ENCODE data around the gene CYP21A2.

DNA sequence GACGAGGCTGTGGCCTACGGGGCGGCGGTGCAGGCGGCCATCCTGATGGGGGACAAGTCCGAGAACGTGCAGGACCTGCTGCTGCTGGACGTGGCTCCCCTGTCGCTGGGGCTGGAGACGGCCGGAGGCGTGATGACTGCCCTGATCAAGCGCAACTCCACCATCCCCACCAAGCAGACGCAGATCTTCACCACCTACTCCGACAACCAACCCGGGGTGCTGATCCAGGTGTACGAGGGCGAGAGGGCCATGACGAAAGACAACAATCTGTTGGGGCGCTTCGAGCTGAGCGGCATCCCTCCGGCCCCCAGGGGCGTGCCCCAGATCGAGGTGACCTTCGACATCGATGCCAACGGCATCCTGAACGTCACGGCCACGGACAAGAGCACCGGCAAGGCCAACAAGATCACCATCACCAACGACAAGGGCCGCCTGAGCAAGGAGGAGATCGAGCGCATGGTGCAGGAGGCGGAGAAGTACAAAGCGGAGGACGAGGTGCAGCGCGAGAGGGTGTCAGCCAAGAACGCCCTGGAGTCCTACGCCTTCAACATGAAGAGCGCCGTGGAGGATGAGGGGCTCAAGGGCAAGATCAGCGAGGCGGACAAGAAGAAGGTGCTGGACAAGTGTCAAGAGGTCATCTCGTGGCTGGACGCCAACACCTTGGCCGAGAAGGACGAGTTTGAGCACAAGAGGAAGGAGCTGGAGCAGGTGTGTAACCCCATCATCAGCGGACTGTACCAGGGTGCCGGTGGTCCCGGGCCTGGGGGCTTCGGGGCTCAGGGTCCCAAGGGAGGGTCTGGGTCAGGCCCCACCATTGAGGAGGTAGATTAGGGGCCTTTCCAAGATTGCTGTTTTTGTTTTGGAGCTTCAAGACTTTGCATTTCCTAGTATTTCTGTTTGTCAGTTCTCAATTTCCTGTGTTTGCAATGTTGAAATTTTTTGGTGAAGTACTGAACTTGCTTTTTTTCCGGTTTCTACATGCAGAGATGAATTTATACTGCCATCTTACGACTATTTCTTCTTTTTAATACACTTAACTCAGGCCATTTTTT is 1.8 kb downstream of the HSPA1A start:
- RAMPAGE, long total RNA = start-site peak on the plus strand centred at position 611 of the sequence, 341 bp wide, 28 and 93 reads in 2 replicates
- RRBS = no CpG with 5 or more reads among the region's 57 CpGs

- RAMPAGE, long total RNA = no peak
- RRBS = no CpG with 5 or more reads among the region's 18 CpGs
Measured at GRCh38 chr6:31821607-31821912, 6.0 kb upstream of the HSPA1B start.

- RAMPAGE, long total RNA = no peak
- RRBS = no CpG with 5 or more reads among the region's 8 CpGs
Measured at GRCh38 chr6:31836760-31837778, 9.5 kb downstream of the HSPA1B start.

DNA sequence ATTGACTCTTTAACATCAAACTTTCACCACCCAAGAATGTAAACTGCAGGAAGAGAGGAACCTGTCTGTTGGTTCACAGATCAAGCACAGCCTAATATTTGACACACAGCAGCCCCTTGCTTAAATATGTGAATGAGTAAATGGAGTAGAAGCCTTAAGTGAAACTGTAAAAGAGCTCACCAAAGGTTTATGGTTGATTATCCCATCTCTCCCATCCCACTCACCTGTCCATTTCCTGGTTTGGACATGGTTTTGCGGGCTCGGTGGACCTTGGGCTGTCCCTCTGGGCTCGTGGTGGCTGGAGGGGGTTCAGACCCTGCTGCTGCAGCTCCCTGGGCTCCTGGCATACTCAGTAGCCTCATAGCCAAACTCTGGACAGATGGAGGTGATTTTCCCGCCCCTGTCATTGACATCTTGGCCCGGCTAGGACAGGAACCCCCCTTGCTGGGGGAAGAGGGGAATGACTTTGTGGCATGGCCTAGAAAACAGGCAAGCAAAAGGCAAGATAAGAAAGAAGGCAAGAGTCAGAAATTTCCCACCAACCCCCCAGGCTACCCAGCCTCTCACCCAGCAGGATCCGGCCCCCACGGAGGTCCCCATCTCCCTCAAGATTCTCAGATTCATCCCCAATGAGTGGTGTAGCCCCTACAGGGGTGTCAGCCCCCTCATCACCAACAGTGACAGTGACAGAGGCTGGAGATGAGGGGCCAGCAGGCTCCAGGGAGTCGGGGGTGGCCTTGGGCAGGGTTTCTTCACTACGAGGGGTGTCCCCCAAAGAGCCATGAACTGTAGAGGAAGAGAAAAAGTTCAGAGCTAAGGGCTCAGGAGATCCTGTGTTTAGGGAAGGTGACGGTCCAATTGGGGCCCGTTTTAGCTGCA is 1.2 kb downstream of the EHMT2 start:
- RAMPAGE, long total RNA = start-site peak on the minus strand centred at position 295 of the sequence, 58 bp wide, 17 and 28 reads in 2 replicates
- RRBS = no CpG with 5 or more reads among the region's 11 CpGs

GRCh38 chr6:31902398-31902629 is 428 bp upstream of the ZBTB12 start:
- RAMPAGE, long total RNA = no peak
- RRBS = no CpG with 5 or more reads among the region's 18 CpGs

GRCh38 chr6:31949638-31950133 is 3.8 kb downstream of the CFB start:
- RAMPAGE, long total RNA = no peak
- RRBS = no CpG with 5 or more reads among the region's 5 CpGs

GRCh38 chr6:31951663-31952306 is 5.9 kb downstream of the CFB start:
- RAMPAGE, long total RNA = no peak
- RRBS = no CpG with 5 or more reads among the region's 10 CpGs

- RAMPAGE, long total RNA = no peak
- RRBS = 93% methylated on average over 2 of the region's 11 CpGs
Measured at GRCh38 chr6:31968753-31969375, 3.1 kb downstream of the DXO start.

- RAMPAGE, long total RNA = no peak
- RRBS = no CpG with 5 or more reads among the region's 21 CpGs
Measured at GRCh38 chr6:31969616-31970520, 2.1 kb downstream of the DXO start.

DNA sequence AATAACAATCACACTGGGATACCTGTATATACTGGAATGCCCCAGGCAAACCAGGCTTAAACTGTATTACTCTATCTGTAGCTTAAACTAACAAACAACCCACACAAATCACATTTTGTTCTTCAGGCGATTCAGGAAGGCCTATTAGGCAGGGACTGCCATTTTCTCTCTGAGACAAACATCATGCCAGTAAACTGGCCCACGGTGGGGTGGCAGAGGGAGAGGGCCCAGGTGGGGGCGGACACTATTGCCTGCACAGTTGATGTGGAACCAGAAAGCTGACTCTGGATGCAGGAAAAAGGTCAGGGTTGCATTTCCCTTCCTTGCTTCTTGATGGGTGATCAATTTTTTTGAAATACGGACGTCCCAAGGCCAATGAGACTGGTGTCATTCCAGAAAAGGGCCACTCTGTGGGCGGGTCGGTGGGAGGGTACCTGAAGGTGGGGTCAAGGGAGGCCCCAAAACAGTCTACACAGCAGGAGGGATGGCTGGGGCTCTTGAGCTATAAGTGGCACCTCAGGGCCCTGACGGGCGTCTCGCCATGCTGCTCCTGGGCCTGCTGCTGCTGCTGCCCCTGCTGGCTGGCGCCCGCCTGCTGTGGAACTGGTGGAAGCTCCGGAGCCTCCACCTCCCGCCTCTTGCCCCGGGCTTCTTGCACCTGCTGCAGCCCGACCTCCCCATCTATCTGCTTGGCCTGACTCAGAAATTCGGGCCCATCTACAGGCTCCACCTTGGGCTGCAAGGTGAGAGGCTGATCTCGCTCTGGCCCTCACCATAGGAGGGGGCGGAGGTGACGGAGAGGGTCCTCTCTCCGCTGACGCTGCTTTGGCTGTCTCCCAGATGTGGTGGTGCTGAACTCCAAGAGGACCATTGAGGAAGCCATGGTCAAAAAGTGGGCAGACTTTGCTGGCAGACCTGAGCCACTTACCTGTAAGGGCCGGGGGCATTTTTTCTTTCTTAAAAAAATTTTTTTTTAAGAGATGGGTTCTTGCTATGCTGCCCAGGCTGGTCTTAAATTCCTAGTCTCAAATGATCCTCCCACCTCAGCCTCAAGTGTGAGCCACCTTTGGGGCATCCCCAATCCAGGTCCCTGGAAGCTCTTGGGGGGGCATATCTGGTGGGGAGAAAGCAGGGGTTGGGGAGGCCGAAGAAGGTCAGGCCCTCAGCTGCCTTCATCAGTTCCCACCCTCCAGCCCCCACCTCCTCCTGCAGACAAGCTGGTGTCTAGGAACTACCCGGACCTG is at the start of gene CYP21A2:
TSS of gene CYP21A2 (plus strand) at position 534 of the 1,244 bp plus-strand sequence.
- RAMPAGE, long total RNA = no peak
- RRBS = no CpG with 5 or more reads among the region's 25 CpGs

DNA sequence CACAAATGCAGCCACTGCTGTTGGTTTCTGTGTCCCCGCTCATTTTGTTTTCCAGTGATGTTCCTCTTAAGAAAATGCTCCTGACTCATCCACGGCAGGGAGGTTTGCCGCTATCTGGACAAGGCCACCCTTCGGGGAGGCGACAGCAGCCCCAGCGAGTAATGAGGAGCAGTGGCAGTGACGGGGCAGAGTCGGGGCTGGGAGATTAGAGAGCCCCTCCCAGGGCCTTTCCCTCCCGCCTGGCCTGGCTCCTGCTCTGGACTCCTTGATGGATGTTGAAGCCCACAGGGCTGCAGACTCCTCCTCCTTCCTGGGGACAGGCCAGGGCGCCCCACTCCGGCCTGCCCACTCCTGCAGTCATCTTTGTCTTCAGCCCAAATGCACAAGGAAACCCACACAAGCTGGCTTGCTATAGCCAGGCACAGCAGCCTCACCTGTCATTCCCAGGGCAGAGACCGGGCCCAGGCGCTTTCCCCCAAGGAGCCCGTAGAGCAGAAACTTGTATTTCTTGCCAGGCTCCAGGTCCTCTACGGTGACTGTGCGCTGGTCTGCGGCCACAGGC is 7.6 kb downstream of the CYP21A2 start:
- RAMPAGE, long total RNA = no peak
- RRBS = 71% methylated on average over 1 of the region's 17 CpGs

- RAMPAGE, long total RNA = no peak
- RRBS = no CpG with 5 or more reads among the region's 5 CpGs
Measured at GRCh38 chr6:32086444-32087033, 22.6 kb downstream of the TNXB start.

GRCh38 chr6:32088368-32089562 is 20.4 kb downstream of the TNXB start:
- RAMPAGE, long total RNA = no peak
- RRBS = 100% methylated on average over 4 of the region's 21 CpGs

DNA sequence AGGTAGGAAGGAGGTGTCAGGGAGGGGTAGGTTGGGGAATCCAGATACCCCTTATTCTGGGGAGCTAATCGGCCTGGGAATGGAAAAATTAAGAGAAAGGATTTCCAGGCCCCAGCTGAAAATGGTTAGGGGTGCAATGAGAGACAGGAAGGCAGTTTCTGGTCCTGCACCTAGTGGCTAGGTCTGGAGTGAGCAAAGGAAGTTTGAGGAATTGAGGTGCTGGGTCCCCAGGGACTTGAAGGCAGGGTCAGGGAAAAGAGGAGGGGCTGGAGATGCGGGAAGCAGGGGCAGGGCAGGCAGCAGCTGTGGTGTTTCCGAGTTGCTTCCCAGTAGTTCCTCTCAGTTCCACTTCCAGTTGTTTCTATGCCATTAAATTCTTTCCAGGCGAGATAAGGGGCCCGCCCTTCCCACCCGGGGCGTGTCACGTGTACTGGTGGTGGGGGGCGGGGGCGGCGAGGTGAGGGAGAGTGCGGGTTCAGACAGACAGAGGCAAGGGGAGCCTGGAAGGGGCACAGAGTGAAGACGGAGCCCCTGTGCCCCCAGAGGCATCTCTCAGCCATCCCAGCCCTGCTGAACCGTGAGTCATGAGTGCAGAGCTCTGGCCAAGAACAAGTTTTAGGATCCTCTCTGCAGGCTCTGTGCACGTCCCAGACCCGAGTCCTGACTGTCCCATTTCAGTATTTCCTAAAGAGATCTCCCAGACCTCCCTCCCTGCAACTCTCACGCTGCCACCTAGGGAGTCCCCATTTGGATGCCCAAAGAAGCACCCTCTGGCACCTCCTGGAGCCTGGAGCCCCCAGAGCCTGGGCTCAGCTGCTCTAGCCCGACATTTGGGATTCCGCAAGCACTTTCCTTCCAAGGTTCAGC is 988 bp downstream of the TNXB start:
- RAMPAGE, long total RNA = no peak
- RRBS = no CpG with 5 or more reads among the region's 19 CpGs

GRCh38 chr6:32180873-32181754 is 2.9 kb downstream of the RNF5 start:
- RAMPAGE, long total RNA = start-site peak on the minus strand at chr6:32181212-32181622, 9 and 12 reads in 2 replicates
- RRBS = no CpG with 5 or more reads among the region's 15 CpGs

DNA sequence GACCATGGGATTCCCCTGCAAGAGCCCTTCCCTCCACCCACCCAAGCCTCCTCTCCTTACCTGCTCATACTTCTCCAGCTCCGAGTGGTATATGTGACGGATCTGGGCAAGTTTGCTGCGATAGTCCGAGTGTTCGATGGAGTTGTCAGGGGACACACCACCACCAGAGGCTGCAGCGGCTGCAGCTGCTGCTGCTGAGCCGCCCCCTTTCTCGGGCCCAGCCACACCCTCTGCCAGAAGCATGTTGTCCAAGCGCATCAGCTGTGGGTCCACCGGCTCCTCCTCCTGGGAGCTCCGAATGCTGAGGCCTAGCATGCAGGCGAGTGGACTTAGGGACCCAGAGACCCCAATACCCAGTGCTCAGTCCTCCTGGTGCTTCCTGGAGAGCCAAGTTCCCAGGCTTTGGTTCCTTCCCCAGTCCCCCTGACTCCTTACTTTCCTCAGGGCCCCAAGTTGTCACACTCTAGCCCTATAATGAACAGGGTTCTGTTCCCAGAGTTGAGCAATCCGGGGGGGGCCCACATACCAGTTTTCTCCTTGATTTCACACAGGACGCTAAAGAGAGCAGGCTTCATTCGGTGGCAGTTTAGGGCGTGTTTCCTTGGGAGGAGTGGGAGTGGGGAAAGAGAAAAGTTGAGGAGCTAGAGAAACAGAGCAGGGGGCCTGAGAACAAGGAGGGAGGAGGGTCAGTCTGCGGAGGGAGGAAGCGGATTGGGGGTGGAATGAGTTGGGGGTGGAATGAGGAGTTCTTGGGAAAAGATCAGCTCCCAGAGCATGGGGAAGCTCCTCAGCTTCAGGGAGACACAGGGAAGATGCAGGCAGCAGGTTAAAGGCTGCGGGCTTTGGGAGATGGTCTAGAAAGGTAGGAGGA is 1.6 kb downstream of the PBX2 start:
- RAMPAGE, long total RNA = no peak
- RRBS = no CpG with 5 or more reads among the region's 19 CpGs

- RAMPAGE, long total RNA = no peak
- RRBS = 60% methylated on average over 2 of the region's 14 CpGs
Measured at GRCh38 chr6:32222747-32223685, 851 bp downstream of the NOTCH4 start.

DNA sequence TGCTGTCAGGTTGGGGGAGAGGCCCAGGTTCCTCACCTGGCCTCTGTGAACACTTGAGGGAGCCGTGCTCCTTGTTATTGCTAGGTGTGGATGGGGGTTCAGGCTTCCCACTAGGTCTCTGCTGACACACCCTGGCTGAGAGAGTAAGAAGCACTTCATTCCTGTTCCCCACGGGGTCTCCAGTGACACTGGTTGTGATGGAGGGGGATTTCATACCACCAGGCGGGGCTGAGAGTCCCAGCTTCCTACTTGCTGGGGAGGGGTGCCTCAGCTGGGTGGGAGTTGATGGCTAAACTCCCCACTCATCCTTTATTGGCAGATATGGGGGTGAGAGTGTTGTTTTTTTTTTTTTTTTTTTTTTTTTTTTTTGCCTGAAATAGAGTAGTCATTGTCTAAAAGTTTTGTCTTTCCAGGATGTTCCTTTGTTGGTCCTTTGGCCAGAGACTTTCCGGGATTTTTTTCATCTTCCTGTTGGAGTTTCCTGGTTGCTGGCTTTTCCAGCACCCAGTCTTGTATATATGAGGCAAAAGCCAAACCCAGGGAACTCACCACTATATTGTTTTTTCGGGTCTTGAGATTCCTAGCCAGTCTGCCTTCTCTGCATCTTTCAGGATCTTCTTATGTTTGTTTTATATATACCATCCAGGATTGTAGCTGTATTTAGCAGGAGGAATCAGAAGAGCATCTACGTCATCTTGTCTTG is 11.3 kb upstream of the NOTCH4 start:
- RAMPAGE, long total RNA = no peak
- RRBS = no CpG with 5 or more reads among the region's 6 CpGs

DNA sequence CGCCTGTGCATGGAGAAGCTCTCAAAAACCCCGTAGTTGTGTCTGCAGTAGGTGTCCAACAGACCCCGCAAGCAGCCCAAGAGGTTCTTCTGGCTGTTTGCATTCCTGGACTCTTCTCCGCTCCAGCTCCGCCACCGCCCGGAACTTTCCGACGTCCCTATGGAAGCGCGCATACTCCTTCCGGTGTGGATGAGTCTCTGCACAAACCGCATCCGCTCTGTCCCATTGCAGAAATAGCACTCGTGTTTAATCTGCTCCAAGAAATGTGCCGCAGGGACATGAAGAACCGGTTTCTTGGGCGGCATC is 20.1 kb downstream of the HLA-DRA start:
- RAMPAGE, long total RNA = no peak
- RRBS = 39% methylated on average over 10 of the region's 18 CpGs

DNA sequence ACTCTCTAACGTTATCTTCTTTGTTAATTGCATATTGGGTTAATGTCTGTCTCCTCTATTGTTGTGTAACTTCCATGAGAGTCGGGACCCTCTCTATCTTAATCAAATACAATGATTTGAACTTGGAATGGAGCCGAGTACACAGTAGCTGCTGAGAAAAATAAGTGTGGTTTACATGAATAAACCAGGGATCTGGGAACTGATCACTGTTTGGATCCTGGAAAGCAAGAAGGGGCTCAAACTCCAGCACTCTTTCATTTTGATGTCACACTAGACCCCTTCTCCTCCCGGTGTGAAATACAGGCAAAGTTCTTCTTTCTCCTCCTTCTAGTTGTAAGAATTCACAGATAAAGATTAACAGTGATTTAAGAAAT is 31.8 kb downstream of the HLA-DRA start:
- RAMPAGE, long total RNA = no peak
- RRBS = no CpG with 5 or more reads among the region's 4 CpGs